Neural progenitor cell (in vitro differentiated cells): ENCODE results near the genes ARHGEF3 and ARF4.

DNA sequence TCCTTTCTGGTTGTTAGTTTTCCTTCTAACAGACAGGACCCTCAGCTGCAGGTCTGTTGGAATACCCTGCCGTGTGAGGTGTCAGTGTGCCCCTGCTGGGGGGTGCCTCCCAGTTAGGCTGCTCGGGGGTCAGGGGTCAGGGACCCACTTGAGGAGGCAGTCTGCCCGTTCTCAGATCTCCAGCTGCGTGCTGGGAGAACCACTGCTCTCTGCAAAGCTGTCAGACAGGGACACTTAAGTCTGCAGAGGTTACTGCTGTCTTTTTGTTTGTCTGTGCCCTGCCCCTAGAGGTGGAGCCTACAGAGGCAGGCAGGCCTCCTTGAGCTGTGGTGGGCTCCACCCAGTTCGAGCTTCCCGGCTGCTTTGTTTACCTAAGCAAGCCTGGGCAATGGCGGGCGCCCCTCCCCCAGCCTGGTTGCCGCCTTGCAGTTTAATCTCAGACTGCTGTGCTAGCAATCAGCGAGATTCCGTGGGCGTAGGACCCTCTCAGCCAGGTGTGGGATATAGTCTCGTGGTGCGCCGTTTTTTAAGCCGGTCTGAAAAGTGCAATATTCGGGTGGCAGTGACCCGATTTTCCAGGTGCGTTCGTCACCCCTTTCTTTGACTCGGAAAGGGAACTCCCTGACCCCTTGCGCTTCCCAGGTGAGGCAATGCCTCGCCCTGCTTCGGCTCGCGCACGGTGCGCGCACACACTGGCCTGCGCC lies 23.3 kb upstream of the DCP1A start:
- RAMPAGE, long total RNA = no peak

GRCh38 chr3:53494879-53495481 lies 569 bp downstream of the CACNA1D start:
- RAMPAGE, long total RNA = no peak

GRCh38 chr3:53496129-53496299 lies 1.6 kb downstream of the CACNA1D start:
- RAMPAGE, long total RNA = no peak

DNA sequence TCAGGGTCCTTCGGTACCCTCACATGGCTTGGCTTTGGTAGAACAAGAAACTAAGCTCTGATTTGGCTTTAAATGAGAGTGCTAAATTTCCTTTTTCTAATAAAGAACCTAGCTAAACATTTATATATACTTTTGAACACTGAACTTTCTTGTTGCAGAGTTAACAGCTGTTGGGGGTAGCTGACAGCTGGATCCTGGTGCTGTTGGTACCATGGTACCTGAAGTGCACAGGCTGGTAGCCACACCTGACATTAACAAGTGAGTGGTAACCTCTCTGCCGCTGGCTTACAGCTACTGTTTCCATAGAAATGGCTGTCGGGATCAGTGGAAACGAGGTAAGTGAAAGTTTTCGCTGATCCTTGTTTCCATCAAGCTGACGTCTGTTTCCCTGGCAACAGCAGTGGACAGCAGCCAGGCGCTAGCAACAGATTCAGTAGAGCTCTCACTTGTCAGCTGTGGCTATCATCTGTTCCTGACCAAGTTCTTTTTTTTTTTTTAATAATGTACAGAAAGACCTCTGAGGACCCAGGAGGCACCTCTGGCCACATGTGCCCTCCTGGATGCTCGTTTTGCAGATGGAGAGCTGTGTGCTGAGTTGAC lies 166.3 kb downstream of the CHDH start:
- RAMPAGE, long total RNA = no peak

- RAMPAGE, long total RNA = no peak
Observed at GRCh38 chr3:53813909-53814288, 32.3 kb downstream of the CHDH start.

DNA sequence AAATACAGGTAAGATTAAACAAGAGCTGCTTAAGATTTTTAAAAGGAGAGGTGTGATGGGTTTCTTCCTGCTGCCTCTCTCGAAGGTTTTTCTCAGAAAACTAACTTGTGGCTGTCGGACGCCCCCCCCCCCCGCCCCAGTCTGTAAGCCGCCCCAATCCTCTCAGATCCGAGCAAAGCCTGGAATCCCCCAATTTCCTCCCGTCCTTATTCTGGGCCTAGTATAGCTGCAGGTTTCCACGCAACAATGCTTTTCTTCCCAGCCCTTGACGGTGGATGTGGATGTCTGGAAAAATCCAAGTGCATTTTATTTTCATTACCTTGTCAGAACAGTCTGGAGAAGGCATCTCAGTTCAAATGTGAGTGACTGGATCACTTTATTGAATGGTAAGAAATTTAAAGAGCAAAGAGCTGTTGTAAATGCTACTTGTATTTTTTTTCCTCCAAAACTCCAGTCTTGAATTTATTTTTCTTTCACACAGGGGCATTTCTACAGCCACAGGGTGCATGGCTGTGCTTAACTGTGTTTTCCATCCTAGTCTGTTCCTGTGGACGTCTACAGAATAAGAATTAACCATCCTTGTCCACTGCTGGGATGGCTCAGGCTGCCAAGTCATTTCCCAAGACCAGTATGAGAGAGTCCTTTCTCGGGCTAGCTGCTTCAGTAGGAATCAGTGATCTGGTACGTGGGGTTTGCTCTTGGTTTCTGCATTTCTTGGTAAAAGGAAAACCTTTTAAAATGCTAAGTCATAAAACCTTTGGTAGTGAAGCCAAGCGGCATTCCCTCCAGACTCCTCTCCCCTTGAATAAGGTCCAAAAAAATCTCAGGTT lies 30.0 kb downstream of the CHDH start:
- RAMPAGE, long total RNA = no peak

DNA sequence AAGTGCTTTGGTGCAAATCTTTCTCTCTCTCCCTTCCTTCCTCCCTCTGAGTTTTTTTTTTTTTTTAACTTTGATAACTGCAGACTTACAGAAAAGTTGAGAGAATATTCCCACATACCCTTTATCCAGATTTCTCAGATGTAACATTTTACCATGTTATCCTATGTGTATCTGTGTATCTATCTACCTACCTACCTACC lies 105.4 kb upstream of the CACNA2D3 start:
- RAMPAGE, long total RNA = no peak

DNA sequence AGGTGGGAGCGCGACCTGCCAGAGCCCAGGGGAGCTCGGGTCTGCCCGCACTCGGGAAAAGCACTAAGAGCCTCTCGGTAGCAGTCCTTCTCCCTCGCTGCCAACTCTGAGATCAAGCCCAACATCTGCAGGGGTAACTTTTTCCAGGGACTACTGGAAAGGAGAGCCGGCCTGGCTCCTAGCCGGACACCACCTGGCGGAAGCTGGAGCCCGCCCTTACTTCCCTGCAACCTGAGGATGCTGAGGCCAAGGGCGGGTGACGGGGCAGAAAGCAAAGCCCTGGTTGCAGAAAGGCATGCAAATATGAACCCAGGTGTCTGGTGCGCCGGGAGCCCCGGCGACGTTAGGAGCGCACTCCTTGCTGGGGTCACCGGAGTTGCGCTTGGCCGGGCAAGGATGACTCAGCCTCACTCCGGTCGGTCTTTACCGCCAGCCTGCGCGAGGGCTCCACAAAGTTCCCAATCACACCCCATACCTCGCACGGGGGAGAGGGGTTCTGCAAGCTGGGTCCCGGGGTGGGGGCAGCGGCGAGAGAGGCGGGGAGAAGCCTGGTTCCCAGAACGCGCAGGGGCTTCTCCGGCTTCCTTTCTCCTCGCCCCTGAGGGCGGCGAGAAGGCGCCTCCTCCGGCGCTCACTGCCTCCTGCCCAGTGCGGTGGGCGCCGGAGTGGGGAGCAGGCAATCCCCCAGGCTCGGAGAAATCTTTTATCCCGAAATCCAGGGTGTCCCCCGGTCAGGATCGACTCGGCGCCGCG lies 1.3 kb upstream of the CACNA2D3 start:
- RAMPAGE, long total RNA = no peak

DNA sequence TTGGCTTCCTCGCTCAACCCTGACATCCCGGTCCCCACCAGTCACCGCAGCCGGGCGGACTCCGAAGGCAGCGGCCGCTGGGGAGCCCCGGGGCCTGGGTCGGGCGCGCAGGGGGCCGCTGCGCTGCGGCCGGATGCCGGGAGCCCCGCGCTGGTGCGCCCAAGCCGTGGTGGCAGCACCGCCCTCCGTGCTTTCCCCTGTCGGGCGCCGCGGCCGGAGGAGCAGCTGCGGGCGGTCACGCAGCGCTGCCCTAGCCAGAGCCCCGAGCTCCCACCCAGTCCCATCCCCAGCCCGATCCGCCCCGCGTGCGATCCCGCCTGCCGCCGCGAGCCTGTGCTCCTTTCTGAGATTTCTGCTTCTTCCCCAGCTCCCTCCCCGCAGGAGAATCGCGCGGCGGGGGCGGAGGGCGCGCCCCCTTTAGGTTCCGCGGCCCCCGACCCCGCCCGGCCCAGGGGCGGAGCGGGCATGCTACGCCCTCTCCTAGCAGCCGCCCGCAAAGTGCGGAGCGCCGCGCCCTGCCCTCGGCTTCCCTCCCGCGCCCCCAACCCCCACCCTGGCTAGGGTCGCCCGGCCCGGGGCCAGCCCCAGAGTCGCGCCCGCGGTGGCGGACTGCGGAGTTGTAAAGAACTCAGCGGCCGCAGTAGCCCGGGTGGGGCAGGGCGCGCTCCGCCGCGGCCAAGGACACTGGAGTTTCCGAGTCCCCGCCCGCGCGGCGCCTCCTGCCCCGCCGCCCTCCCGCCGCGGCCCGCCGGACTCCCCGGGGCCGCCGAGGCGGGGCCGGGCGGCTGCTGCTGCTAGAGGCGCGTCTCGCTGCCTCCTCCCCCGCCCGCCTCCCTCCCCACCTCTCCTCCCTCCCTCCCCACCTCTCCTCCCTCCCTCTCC lies 468 bp upstream of the CACNA2D3 start:
- RAMPAGE, long total RNA = no peak

DNA sequence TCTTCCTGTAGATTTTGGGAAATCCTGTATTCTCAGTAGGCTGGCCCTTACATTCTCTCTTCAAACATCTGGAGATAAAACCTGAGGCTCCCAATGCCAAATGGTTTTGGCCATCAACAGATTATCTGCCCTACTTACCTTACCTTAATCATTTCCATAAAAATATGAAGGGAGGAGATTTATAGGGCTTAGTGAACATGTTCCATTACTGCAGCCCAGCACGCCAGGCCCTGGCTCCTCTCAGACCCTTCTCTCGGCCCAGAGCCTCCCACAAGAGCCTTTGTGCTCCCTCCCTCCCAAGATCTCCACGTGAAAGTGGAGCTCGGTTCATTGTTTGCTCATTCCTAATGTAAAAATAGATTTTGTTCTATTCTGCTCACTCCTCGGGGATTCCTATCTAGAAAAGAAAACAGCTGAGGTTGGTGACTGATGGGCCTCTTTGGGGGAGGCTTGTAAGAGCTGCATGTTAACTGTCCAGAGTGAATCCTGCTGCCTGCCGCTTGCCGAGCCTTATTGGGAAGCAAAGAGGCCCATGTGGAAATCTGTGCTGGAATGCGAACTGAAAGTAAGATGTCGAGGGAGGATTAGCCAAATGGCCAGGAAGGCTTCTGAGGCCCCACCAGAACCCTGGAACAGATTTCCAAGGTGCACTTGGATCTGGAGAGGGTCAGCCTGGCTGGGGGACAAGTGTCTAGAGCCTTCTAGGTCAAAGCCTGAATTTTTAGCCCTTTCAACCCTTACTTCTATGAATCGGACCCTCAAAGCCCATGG lies 267.2 kb downstream of the LRTM1 start:
- RAMPAGE, long total RNA = no peak

DNA sequence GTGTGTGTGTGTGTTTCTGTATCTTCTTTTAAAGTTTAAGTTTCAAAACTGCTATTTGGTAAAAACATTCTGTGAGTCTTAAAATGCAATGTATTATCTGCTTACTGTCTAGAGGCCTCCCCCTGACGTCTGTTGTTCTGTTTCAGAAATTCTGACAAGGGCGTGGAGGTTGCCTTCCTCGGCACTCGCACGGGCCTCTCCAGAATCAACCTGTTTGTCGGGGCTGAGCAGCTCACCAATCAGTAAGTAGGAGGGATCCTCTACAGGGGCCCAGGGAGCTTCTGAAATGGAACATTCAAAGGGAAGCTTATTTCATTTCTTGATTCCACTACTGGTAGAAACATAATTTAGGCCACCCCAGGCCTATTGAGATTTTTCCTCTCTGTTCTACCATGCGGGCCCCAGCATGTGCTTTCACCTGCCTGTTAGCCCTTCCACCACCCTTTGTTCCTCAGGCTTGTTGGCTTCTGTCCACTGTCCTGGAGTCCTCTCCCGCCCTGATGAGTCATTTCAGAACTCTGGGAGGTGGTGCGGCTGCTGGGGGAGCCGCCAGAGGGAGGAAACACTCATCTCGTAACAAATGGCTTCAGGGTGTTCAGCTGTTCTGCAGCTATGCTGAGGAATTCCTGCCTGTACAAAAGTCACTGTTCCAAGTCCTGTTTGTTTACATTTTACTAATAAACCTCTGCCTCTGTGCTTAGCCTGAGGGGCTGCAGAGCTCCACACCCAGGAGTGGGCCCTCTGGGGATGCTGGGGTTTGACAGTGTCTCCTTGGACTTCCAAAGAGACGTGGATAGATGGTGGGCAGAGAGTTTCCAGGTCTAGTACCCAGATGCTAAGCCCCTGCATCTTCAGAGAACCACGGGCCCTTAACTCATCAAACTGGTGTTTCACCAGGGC lies 36.4 kb downstream of the LRTM1 start:
- RAMPAGE, long total RNA = no peak

GRCh38 chr3:55482905-55483207 lies 4.2 kb downstream of the WNT5A start:
- RAMPAGE, long total RNA = no peak

DNA sequence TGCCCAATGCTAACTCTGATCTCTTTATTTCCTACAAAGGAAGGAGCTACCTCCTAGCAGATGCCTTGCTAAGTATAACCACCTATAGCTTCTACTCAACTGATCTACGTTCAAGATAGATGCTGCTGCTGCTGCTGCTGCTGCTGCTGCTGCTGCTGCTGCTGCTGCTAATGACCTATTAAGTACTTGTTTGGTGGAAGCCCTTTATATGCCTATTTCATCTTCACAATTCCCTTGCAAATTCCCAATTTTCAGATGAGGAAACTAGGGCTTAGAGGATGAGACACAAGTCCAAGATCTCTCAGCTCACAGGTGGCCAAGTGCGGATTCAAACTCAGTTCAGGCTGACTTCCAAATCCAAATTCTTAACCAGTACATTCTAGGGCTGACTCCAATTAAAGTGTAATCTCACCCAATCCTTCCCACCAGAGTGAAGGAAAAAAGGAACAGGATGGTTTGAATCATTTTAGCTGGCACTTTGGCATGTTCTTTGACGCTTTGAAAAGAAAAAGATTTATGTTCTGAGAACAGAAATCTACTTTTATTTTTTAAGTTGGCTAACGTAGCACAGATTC lies 12.8 kb downstream of the ARHGEF3 start:
- RAMPAGE, long total RNA = no peak

- RAMPAGE, long total RNA = no peak
Observed at GRCh38 chr3:56795169-56795582, 6.6 kb downstream of the ARHGEF3 start.

GRCh38 chr3:56801802-56802515 lies at the start of gene ARHGEF3:
TSS of gene ARHGEF3 (minus strand) at chr3:56801949.
- RAMPAGE, long total RNA = no peak

DNA sequence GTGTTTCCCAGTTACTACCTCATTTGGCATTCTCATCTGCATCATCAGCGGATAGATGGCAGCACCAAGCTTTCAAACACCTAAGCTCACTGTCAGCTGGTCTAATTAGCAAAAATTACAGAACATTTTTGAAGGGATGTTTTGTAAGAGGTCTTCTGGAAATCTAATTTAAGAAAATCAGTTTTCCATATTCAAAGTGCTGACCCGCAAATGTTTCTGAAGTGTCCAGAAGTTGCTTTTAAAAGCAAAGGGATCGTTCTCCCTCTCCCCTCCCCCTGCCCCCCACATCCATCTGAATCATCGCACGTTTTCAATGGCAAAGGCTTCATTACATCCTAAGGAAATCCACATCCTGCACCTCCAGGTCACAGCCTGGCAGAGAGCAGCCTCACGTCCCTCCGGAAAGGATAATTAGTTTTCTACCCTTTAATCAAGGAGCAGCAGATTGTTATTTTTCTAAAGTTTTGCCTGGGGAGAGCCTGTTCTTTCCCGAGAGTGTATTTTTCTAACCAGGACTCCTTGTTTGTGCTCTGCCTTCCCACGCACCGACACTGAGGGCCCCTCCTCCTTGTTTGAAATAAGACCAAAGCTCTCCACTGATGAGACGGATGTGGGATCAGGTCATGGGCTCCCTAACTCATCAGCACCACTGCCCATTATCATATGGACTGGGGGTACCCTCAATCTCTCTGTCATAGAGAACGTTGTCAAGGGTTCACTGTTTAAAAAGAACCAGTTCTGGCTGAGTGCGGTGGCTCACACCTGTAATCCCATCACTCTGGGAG lies 85.9 kb upstream of the SPATA12 start:
- RAMPAGE, long total RNA = no peak

DNA sequence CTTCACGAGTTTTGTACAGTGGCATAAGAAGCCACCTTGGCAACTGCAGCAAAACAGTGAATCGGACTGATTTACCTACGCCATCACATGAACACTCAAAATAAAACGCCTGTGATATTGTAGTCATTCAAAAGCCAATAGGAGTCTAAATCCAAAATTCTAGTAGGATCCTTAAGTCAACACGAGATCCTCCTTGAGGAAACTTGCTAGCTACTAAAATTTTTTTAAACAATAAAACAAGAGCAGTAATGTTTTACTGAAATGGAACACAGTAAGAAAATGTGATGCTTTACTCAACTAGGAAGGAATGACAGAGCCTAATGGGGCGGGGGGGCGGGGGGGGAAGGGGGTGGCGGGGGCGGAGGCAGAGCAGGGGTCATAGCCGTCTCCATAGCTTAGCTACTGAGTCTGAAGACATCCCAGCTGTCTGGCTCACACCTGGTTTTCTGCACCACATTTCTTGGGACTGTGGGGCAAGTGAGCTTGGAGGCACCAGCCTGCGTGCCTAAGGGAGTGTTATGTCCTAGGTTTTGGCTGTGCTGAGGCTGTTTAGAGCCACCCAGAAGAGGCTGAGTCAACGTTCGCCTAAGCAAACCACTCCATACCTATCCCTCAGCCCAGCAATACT lies 1.6 kb downstream of the IL17RD start:
- RAMPAGE, long total RNA = no peak

GRCh38 chr3:57596755-57597504 lies at the start of gene ARF4:
TSS of gene ARF4 (minus strand) at chr3:57597344.
- RAMPAGE, long total RNA = start-site peak on the minus strand at chr3:57597363-57597441, 191 and 149 reads in 2 replicates

DNA sequence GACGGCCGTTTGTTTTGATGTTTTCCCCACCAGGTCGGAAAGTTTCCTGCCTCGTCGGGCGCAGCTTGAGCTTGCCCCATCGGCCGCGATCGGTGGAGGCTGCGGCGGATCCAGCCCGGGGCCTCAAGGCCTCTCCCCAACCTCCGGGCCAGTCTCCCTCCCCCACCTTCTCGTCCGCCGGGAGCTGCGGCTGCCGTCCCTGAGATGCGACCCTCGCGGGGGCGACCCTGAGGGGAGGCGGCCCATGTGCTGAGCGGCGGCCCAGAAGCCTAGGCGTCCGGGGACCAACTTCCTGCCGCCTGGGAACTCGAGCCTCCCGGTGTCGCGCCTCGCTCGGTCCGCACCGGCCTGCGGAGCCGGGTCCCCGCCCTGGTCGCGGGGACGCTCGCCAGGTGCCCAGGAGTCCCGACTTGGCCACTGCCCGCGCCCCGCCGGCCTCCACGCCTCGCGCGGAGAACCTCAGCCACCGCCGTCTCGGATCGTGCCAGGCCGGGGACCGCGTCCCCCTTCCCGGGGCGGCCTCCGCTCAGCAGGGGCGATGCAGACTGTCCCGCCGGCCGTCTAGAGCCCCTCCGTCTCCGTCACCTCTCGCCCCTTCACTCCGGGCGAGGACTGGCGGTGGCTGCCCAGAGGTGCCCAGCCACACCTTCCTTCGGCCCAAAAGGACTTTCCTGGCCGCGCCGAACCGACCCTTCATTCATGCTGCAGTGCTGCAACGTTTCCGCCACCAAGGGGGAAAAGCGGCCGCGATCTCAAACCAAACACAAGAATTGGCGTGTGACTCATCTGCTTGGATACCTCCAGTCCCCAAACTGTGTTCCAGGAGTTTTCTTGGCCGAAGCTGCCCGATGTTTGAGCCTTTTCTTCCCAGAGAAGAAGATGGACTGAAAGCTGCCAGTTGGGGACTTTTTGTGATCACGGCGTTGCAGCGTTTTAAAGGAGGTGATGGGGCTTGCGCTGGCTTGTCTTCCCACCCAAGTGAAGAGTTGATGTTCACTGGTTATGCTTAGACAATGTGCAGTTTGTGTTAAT lies 722 bp downstream of the SLMAP start:
- RAMPAGE, long total RNA = no peak

GRCh38 chr3:57861773-57862192 lies 105.7 kb downstream of the SLMAP start:
- RAMPAGE, long total RNA = no peak